ENCODE results near the genes SH3RF1 and SCRG1.

DNA sequence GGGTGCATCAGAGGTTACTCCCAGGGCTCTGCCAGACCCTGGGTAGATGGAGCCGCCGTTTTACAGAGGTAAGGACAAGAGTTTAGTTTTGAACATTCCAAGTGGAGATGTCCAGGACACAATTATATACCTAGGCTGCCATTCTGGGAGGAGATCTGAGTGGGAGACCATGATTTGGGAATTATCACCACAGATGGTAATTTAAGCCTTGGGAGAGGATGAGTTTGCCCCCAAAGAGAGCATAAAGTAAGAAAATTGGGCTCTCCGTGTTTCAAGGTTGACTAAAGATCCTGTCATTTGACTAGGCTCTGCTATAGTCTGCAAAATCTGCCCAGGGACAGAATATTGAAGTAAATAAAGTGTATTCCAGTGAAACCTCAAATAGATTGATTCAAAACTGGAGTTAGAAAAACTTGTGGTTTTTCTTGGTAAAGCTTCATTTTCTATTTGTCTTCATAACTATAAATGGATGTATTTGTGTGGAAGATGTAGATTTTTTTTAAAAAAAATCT lies 170.4 kb downstream of the CBR4 start:
- RRBS, result no CpG with 5 or more reads among the region's 3 CpGs

- RRBS, result no CpG with 5 or more reads among the region's 3 CpGs
These were observed 144.8 kb downstream of the CBR4 start for GRCh38 chr4:168865230-168865619.

DNA sequence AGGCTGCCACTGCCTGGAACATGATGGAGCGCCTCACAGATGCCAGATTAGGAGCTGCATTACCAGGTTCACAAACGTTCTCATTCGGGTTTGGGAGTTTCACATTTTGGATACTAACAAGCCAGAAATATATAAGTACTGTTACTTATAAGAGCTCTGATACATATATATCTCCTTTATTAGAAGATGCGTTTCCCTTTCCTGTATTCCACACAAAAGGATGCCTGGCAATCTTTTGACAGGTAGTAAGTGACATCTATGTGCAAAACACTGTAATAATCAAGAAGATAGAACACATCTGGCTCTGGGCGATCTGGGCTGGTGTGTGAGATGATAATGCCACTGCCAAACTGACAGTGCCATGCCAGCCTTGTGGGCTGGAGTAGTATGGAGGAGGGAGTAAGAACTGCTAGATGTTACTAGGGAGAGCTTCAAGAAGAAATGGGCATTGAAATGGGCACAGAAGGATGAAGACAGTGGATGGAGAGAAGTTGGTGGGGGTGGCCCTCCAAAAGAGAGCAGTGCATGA lies 141.0 kb downstream of the CBR4 start:
- RRBS, result no CpG with 5 or more reads among the region's 5 CpGs

- RRBS, result no CpG with 5 or more reads among the region's 16 CpGs
These were observed 60.1 kb upstream of the CBR4 start for GRCh38 chr4:169069947-169070768.

DNA sequence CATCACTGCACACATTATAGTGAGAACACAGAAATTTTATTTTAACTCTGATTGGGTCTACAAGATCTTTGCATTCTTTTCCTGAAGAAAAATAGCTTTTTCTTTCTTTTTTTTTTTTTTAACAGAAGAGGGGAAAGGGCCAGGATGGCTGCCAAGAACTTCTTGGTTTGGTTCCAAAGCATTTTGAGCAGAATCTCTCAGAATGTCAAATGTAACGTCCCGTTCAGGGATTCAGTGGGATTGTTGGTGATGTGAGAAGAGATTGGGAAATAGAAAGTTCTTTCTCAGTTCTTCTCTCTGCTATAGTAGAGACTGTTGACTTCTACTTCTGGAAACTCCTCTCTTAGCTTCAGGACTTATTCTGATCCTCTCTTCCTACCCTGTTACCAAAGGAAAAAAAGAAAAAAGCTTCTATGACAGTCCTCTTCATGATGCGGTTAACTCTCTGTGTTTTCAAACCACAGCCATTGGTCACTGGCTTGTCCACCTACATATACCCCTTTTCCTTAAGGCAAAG lies 71.0 kb upstream of the CBR4 start:
- RRBS, result no CpG with 5 or more reads among the region's 3 CpGs

DNA sequence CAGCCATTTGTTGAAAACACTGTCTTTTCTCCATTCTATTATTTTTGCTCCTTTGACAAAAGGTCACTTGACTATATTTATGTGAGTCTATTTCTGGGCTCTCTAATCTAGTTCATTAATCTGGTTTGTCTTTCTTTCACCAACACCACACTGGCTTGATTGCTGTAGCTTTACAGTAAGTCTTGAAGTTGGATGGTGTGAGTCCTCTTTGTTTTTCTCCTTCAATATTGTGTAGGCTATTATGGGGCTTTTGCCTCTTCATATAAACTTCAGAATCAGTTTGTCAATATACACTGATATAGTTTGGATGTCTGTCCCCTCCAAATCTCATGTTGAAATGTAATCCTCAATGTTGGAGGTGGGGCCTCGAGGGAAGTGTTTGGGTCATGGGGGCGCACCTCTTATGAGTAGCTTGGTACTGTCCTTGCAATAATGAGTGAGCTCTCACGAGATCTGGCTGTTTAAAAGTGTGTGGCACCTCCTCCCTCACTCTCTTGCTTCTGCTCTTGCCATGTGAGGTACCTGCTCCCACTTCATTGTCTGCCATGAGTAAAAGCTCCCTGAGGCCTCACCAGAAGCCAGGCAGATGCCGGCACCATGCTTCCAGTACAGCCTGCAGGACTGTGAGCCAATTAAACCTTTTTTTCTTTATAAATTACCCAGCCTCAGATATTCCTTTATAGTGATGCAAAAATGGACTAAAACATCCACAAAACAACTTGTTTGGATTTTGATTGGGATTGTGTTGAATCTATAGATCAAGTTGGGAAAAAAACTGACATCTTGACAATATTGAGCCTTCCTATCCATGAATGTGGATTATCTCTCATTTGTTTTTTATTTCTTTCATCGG lies 56.8 kb downstream of the SH3RF1 start:
- RRBS, result no CpG with 5 or more reads among the region's 5 CpGs

- RRBS, result 1% methylated on average over 26 of the region's 94 CpGs
These were observed at the start of gene SH3RF1 for GRCh38 chr4:169270725-169271459. Gene SH3RF1, minus strand, starts transcription at chr4:169270956.

DNA sequence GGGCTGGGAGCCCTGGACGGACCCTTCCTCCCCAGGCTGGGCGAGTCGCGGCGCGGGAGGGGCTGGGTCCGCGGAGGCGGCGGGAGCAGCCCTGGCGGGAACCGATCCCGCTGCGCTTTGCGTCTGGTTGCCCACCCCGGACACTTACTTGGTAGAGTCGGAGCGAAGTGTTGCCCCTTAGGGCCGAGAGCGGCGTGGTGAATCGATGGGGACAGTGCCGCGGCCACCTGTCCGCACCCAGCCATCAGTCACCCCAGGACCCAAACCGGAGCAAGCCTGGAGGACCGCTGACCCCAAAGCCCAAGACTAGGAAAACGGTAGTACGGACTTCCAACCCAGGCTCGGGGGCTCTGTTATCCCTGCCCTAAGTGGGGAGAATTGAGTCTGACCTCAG lies 701 bp upstream of the SH3RF1 start:
- RRBS, result no CpG with 5 or more reads among the region's 30 CpGs

DNA sequence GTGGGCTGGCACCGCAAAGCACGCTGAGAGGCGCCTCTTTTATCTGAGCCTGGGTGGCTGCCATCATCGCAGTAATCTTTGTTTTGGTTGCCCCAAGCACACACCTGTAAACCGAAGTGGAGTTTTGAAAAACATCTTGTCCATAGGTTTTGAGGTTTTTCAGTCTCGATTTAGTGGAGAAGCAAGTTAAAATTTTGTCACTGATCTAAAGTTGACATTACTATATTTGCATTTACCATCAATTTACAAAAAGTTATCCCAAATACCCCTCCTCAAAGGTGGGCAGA lies 1.0 kb upstream of the SH3RF1 start:
- RRBS, result no CpG with 5 or more reads among the region's 6 CpGs

DNA sequence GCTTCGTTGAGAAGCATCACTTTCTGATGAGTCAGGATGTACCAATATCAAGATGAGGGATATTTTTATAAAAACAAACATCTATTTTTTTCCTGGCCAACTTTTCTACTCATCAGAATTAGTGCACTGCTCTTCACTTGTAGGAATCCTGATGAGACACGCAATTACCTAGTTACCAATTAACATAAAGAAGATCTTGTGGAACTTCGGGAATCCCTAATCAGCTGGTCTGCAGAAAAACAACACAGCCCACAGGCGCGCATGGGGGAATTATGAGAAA lies 51.1 kb downstream of the MFAP3L start:
- RRBS, result no CpG with 5 or more reads among the region's 5 CpGs

DNA sequence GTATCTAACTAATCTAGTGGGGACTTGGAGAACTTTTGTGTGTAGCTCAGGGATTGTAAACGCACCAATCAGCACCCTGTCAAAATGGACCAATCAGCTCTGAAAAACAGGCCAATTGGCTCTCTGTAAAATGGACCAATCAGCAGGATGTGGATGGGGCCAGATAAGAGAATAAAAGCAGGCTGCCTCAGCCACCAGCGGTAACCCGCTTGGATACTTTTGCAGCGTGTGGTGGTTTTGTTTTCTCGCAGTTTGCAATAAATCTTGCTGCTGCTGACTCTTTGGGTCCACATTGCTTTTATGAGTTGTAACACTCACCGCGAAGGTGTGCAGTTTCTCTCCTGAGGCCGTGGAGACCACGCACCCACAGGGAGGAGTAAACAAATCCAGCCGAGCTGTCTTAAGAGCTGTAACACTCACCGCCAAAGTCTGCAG lies 2.2 kb upstream of the AADAT start:
- RRBS, result no CpG with 5 or more reads among the region's 11 CpGs

- RRBS, result no CpG with 5 or more reads among the region's 2 CpGs
These were observed 136.4 kb upstream of the GALNTL6 start for GRCh38 chr4:171676925-171677124.

DNA sequence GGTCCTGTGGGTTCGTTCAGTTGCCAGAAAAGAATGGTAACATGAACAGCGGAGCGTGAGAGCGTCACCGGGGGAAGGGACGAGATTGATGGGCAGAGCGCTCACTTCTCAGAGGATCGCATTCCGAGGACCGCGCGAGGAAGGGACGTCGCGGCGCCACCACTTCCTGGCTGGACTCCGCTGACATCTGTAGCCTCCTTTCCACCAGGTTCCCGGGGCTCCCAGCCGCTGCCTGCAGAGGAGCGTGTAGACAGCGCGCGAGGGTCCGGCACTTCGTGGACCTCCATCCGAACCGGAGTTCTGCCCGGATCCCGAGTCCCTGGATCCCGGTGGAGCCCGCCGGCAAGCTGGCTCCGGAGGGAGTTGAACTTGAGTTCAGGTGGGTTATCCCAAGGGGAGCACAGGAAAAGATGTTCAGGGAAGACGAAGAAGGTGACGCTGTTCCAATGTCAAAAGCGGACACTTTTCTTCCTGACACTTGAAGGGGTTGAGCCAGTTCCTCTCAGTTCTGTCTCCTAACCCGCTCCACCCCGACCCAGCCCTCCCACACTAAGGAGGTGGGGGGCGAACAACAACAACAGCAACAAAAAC lies 503 bp downstream of the GALNTL6 start:
- RRBS, result 6% methylated on average over 7 of the region's 39 CpGs

DNA sequence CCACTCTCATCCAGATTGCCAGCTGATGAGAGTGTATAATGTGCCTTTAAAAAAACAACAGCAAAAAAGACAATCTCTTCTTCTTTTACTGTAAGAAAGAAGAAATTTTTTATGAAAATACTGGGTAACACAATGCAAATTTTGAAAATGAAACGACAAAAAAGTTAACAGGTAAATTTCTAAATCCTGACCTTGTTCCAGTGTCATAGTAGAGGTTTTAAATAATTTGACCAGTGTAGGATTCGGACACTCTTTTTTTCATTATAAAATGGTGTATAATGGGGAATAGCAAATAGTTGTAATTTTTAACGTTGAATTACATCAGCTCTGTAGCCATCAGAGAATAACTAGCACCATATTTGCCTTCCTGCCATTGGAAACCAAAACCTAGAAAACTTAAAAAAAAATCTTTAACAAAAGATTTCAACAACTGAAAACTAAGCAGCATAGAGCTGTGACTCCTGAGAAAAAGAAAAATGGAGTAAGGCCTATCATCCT lies 568.7 kb upstream of the GALNT7 start:
- RRBS, result no CpG with 5 or more reads among the region's 3 CpGs

DNA sequence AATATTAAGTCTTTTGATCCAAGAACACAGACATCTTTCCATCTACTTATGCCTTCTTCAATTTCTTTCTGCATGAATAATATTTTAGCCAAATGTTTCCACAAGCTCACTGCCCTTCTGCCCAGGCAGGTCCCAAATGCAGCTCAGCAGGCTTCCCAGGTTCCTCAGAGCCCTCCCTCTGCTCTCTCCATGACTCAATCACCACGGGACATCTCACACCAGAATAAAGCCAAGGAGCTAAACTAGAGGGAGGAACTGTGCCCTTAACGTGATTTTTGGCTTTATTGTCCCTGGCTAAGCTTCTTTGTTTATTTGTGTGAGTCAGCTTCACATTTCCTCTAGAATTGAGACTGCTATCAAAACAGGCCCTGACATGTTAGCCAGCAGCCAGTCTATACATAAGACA lies 186.5 kb upstream of the GALNT7 start:
- RRBS, result no CpG with 5 or more reads among the region's 2 CpGs

GRCh38 chr4:173177208-173177776 lies 8.7 kb downstream of the GALNT7 start:
- RRBS, result no CpG with 5 or more reads among the region's 5 CpGs

- RRBS, result no CpG with 5 or more reads among the region's 6 CpGs
These were observed at the start of gene SCRG1 for GRCh38 chr4:173398821-173399649. Gene SCRG1, minus strand, starts transcription at chr4:173399116.

GRCh38 chr4:173400453-173401096 lies 1.7 kb upstream of the SCRG1 start:
- RRBS, result no CpG with 5 or more reads among the region's 7 CpGs

DNA sequence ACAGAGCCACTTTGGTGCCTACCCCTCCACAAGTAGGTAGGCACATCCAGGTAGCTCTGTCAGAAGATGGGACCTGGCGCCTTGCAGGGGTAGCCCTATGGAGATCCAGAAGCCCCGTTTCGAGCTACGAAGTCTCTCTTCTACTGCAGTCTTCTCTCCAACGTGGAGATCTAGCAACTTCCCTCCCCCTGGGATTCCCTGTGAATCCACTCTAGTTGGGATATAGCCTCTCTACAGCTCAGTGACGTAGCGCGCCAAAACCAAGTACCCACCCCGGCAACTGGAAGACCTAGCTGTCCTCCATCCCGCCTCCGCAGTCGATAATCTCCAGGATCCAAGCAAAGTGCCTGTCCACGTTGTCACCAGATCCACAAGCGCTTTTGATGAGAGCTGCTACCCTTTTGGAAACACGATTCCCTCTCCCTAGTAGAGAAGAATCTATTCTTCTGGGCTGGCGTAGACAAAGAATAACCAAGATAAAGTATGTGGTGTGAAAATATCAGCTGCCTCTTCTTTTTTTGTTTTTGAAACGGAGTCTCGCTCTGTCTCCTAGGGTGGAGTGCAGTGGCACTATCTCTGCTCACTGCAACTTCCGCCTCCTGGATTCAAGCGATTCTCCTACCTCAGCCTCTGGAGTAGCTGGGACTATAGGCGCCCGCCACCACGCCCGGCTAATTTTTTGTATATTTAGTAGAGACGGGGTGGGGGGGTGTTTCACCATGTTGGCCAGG lies 19.4 kb downstream of the HAND2 start:
- RRBS, result no CpG with 5 or more reads among the region's 25 CpGs

DNA sequence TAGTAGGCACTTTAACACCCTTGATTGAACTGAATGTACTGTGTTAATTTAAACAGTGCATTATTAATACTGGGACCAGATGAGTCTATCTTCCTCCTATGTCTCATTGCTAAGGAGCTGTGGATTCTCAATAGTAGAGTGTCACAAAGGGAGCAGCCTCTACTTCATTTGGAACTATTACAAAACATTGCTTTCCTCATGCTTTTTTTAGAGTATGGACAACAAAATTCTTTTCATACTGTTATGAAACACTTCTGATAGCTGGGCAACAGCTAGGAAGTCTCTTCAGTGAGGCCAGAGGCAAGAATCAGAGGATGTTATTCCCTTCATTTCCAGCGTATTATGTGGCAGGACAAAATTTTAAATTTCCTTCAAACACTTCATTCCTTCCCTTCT lies 160.8 kb downstream of the FBXO8 start:
- RRBS, result no CpG with 5 or more reads among the region's 1 CpG

Data from AG09319 (cell line).